Skeletal muscle tissue (tissue), 7 donors: ENCODE measurements around a stretch of chr1.

GRCh38 chr1:16696503-16696948, 225.2 kb upstream of the CROCC start:
- PRO-cap, 3 experiments = no peak in any of the 3 experiments
- RAMPAGE, long total RNA = no peak
- RRBS, 2 experiments = 11 to 12% methylated on average over 5 of the region's 29 CpGs

GRCh38 chr1:16904689-16906022, 16.6 kb upstream of the CROCC start:
- PRO-cap, 3 experiments = peak in 3 of 3 experiments; most common plus-strand start chr1:16905033 (in 1); most common minus-strand start chr1:16904824 (in 1)
- RAMPAGE, long total RNA = no peak
- RRBS, 2 experiments = no CpG with 5 or more reads among the region's 40 CpGs

DNA sequence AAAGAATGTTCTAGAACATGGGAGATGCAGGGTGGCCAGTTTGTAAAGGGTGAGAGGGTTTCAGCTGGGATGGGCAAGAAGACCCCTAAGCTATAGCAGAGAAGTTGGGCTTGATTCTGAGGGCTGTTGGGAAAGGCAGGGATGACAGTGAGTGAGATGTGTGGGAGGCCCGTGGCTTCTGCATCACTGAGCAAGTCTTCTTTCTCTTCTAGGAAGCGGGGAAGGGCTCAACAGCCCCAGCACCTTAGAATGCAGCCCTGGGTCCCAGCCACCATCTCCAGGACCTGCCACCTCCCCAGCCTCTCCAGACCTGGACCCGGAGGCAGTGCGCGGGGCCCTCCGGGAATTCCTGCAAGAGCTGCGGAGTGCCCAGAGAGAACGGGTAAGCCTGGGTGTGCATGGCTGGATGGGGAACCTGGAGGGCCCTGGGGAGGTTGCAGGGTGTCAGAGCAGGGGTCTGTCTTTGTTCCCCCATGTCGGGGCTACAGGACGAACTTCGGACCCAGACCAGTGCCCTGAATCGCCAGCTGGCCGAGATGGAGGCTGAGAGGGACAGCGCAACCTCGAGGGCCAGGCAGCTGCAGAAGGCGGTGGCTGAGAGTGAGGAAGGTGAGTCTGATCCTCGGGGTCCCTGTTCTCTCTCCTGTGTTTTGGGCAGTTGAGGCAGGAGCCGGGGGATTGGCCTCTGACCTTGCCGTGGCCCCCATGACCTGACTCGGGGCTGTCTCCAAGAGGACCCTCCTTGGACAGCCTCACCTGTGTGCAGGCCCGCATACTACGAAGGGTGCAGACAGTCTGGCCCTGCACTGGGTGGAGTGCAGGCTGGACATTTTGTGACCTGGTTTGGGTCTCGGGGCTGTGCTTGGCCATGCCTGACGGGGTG, 14.7 kb downstream of the MFAP2 start:
- PRO-cap, 3 experiments = no peak in any of the 3 experiments
- RAMPAGE, long total RNA = no peak
- RRBS, 2 experiments = no CpG with 5 or more reads among the region's 24 CpGs

GRCh38 chr1:16969474-16969980, 10.9 kb downstream of the MFAP2 start:
- PRO-cap, 3 experiments = no peak in any of the 3 experiments
- RAMPAGE, long total RNA = no peak
- RRBS, 2 experiments = no CpG with 5 or more reads among the region's 14 CpGs

DNA sequence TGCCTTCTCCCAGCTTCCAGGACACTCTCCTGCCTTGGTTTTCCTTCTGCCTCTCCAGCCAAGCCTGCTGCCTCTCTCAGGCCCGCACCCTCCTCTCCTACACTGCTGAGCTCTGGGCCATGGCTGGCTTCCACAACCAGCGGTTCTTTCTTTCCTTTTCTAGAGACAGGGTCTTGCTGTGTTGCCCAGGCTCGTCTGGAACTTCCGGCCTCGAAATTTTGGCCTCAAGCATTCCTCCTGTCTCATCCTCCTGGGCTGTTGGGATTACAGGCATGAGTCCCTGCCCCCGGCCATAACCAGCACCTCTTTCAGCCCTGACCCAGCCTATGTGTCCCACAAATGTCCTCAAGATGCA, 548 bp upstream of the MFAP2 start:
- PRO-cap, 3 experiments = no peak in any of the 3 experiments
- RAMPAGE, long total RNA = no peak
- RRBS, 2 experiments = no CpG with 5 or more reads among the region's 6 CpGs

DNA sequence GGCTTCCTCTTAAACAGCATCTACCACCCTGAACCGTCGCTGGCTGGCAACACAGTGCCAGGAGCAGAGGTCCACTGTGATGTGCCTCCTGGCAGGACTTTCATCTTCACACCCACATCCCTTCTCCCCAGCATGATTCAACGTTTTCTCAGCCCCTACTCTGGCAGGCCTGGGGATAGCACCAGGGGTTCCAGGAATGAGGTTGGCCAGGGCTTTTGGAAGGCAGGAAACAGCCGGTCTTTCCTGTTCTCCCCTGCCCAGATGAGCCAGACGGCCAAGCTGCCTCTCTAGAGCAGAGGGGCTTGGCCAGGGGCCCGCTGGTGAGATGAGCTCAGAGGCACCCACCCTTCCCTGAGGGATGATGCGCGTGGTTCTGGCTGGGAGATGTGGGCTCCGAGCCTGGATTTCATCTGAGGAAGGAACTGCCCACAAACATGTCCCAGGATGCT, 4.3 kb upstream of the MFAP2 start:
- PRO-cap, 3 experiments = no peak in any of the 3 experiments
- RAMPAGE, long total RNA = no peak
- RRBS, 2 experiments = no CpG with 5 or more reads among the region's 9 CpGs

DNA sequence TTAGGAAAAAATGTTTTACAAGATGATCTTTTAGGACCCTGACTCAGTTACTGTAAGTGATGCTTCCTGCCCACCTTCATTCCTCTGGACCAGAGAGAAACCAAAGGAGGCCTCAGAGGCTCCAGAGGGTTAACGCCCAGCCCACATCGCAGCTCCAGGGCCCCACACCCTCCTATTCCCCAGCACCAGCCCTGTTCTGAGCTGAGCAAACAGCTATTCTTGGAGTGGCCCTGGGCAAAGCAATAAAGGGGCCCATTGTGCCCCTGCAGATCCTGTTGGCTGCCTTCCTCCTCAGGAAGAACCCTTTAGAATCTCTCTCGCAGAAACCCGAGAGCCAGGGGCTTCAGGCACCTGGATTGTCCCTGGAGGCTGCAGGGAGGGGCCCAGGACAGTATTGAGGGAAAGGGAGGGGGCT, 9.4 kb downstream of the PADI2 start:
- PRO-cap, 3 experiments = no peak in any of the 3 experiments
- RAMPAGE, long total RNA = no peak
- RRBS, 2 experiments = no CpG with 5 or more reads among the region's 4 CpGs

GRCh38 chr1:17425467-17425721, 14.1 kb downstream of the RCC2 start:
- PRO-cap, 3 experiments = no peak in any of the 3 experiments
- RAMPAGE, long total RNA = no peak
- RRBS, 2 experiments = no CpG with 5 or more reads among the region's 11 CpGs

GRCh38 chr1:17437447-17438175, 1.9 kb downstream of the RCC2 start:
- PRO-cap, 3 experiments = peak in 3 of 3 experiments; most common plus-strand start chr1:17437766 (in 2); most common minus-strand start chr1:17437655 (in 2)
- RAMPAGE, long total RNA = no peak
- RRBS, 2 experiments = 1 to 3% methylated on average over 58 of the region's 100 CpGs

DNA sequence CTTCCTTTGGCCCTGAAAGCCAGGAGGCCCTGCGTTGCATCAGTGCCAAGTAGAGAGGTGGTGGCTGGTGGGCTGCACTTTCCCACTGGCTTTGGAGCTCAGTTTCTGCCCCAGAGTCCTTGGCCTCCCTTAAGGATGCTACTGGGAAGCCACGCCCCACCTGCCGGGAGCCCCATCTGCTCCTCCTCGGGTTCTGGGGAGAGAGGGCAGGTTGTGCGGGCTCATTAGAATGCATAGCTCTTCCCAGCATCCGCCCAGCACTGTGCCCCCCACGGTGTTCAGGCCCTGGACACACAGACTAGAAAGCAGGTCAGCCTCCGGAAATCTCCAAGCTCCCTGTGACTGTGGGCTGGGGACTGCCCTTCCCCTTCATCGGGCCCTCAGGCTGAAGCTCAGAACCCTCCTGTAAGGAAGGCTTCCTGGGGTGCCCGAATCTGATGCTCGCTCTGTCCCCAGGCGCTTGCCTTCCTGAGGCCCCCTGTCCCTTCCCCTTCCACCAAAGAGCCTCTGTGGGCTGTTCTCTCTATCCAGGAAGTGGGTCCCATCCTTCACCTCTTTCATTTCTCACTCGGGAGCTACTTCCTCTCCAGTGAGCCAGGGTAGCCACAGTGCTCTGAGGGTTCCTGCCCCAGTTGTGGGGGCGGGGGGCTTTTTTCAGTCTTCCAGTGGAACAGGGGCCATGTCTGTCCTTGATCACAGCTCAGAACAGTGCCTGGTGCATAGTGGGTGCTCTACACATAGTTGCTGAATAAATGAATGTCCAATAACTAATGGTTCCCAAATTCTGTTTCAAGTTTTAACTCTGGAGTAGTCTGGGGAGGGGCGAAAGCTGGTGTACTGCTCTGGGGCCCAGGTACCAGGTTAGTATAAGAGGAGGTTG, 1.4 kb downstream of the ARHGEF10L start:
- PRO-cap, 3 experiments = no peak in any of the 3 experiments
- RAMPAGE, long total RNA = no peak
- RRBS, 2 experiments = no CpG with 5 or more reads among the region's 15 CpGs

GRCh38 chr1:17542573-17543069, 3.1 kb downstream of the ARHGEF10L start:
- PRO-cap, 3 experiments = no peak in any of the 3 experiments
- RAMPAGE, long total RNA = no peak
- RRBS, 2 experiments = no CpG with 5 or more reads among the region's 7 CpGs

GRCh38 chr1:17547253-17547643, 7.8 kb downstream of the ARHGEF10L start:
- PRO-cap, 3 experiments = no peak in any of the 3 experiments
- RAMPAGE, long total RNA = no peak
- RRBS, 2 experiments = no CpG with 5 or more reads among the region's 4 CpGs

GRCh38 chr1:17567576-17568180, 28.2 kb downstream of the ARHGEF10L start:
- PRO-cap, 3 experiments = no peak in any of the 3 experiments
- RAMPAGE, long total RNA = no peak
- RRBS, 2 experiments = no CpG with 5 or more reads among the region's 7 CpGs

GRCh38 chr1:17579951-17580808, 40.7 kb downstream of the ARHGEF10L start:
- PRO-cap, 3 experiments = no peak in any of the 3 experiments
- RAMPAGE, long total RNA = no peak
- RRBS, 2 experiments = no CpG with 5 or more reads among the region's 12 CpGs

DNA sequence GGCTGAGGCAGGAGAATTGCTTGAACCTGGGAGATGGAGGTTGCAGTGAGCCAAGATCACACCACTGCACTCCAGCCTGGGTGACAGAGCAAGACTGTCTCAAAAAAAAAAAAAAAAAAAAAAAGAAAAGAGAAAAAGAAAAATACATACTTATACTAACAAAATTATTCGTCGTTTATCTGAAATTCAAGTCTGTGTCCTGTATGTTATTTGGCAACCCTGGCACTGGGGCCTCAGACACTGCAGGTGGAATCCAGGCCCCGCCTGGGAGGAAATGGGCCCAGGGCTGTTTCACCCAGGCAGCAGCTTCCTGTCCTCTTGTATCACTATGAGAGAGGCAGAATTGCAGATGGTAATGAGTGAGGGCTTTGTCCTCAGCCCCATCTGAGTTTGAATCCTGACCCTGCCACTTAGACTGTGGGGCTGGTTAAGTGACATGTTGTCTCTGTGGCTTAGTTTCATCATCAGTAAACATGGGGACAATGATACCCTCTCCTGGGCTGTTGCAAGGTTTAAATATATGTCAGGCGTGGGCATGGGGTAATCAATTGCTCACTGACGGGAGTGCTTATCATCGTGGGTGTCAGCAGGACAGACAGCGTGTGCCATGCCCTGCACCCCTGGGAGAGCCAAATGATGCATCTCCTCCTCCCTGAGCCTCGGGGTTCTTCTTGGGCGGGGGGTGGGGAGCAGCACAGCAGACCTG, 41.9 kb downstream of the ARHGEF10L start:
- PRO-cap, 3 experiments = no peak in any of the 3 experiments
- RAMPAGE, long total RNA = no peak
- RRBS, 2 experiments = no CpG with 5 or more reads among the region's 9 CpGs

DNA sequence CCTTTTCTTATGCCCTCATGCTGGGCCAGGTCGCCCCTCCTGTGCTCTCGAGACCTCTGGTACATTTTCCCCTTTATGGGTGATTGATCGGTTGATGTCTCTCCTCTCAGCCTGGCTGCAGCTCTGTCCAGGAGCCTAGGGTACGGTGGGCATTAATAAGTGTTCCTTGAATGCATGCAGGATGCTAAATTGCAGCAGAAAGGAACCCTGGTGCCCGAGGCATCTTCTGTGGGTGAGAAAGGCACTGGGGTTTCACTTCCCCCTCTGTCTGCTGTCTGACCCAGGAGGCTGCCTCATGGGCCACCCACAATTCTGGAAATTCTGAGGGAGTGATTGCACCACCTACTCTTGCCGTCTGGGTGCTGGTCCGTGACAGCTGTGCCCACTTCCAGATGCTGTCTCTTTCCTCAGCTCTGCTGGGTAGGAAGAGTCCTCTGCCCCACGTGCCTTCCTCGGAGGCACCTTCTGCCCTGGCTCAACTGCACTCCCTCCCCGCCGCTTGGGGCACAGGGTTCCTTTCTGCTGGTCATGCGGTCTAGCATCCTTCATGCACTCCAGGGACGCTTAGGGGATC, 96.2 kb downstream of the ARHGEF10L start:
- PRO-cap, 3 experiments = no peak in any of the 3 experiments
- RAMPAGE, long total RNA = no peak
- RRBS, 2 experiments = no CpG with 5 or more reads among the region's 13 CpGs

DNA sequence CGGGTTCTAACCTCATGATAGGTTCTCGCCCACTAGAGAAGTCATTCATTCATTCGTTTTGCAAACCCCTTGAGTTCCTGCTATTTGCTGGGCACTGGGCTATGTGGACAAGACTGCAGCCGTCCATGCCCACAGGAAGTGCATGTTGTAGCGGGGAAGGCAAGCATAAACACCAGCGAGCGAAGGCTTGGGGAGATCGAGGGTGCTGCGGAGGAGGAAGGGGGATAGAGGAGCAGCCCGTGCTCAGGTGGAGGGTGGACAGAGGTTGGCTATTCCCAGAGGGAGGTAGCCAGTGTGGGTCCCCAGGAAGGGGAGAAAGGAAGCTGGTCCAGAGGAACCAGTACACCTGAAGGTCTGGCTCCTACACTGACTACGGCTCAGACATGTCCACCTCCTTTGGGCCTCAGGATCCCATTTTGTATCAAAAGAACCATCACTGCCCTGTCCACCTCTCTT, 56.4 kb upstream of the ACTL8 start:
- PRO-cap, 3 experiments = no peak in any of the 3 experiments
- RAMPAGE, long total RNA = no peak
- RRBS, 2 experiments = 76 to 79% methylated on average over 1 of the region's 11 CpGs

DNA sequence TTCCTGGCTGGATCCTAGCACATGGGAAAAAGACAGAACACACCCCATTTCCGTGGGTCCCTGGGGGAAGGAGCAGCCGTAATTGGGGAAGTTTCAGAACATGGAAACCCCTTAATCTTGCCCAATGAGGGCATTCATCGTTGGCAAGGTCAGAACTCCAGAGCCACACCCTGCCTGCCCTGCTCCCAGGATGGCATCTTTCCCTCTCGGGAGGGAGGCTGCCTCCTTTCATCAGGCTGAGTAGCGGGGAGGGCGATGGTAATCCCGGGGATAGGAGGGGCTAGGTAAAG, 491 bp upstream of the IGSF21 start:
- PRO-cap, 3 experiments = no peak in any of the 3 experiments
- RAMPAGE, long total RNA = no peak
- RRBS, 2 experiments = no CpG with 5 or more reads among the region's 7 CpGs

- PRO-cap, 3 experiments = no peak in any of the 3 experiments
- RAMPAGE, long total RNA = no peak
- RRBS, 2 experiments = no CpG with 5 or more reads among the region's 3 CpGs
These were observed 11.7 kb downstream of the IGSF21 start for GRCh38 chr1:18119351-18119737.

DNA sequence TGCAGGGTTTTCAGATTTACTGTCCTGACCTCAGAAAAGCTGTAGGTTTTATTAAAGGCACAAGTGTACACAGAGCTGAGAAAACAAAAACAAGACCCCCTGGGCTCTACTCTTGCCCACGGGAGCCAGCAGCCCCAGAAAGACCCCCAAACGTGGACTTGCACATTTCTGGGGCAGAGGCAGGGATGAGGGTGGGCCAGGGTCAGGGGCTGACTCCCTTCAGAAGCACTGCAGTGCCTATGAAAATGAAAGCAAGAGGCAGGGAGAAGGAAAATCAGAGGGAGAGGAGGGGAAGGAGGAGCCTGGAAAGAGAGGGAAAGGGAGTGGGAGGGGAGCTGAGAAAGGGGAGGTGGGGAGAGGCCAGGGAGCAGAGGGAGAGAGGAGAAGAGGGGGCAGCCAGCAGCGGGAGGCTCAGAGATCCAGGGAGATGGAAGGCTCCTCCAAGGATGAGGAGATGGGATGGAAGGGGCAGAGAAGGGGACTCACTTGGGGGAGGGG, 96.4 kb upstream of the KLHDC7A start:
- PRO-cap, 3 experiments = no peak in any of the 3 experiments
- RAMPAGE, long total RNA = no peak
- RRBS, 2 experiments = no CpG with 5 or more reads among the region's 3 CpGs